Prostate gland (tissue), 2 donors: ENCODE results near the genes ATF7IP, PLBD1, H2AJ, SMCO3 and DERA.

GRCh38 chr12:13197765-13198716, 1.5 kb downstream of the EMP1 start:
- PRO-cap, result unidirectional peak, minus-strand start at chr12:13197898; unidirectional peak, minus-strand start at chr12:13197932
- RAMPAGE, long total RNA, 2 experiments, result no peak in any of the 2 experiments

- PRO-cap, result no peak
- RAMPAGE, long total RNA, 2 experiments, result no peak in any of the 2 experiments
Measured at GRCh38 chr12:13222221-13222753, 25.8 kb downstream of the EMP1 start.

- PRO-cap, result no peak
- RAMPAGE, long total RNA, 2 experiments, result no peak in any of the 2 experiments
Measured at GRCh38 chr12:13505156-13505752, 308.7 kb downstream of the EMP1 start.

DNA sequence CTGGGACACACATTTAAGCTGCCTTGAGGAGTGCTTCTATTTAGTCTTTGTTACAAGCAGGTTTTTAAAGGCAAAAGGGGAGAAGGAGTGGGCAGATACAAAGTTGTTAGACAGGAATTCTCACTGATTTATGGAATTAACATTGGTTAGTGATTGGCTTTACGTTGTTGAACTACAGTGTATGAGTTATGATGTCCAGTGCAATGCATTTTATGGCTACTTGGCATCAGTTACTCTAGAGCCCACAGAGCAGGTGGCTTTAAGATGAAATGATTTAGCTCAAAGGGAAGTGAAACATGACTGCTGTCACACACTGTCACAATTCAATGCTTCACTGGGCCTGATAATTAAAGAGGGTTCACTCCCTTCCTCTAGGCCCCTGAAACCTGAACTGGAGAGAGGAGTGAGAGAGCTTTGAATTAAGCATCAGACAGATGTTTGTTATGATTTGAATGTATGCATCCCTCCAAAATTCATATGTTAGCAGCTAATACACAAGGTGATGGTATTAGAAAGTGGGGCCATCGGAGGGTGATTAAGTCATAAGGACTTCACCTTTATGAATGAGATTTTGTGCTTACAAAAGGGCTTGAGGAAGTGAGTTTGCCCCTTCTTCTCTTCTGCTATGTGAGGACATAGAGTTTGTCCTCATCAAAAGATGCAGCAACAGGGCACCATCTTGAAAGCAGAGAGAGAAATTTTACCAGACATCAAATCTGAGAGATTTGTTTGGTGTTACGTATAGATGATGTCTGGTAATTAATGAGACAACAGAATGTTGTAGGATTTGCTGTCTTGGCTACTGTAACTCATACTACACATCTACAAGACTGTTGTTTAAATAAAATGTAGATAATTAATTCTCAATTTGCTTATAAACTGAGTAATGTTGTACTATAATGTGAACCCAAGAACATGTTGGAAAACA, 175.9 kb upstream of the GRIN2B start:
- PRO-cap, result no peak
- RAMPAGE, long total RNA, 2 experiments, result no peak in any of the 2 experiments

GRCh38 chr12:14239916-14240766, 125.3 kb upstream of the ATF7IP start:
- PRO-cap, result no peak
- RAMPAGE, long total RNA, 2 experiments, result no peak in any of the 2 experiments

- PRO-cap, result bidirectional peak, plus-strand start at chr12:14365682, minus-strand start at chr12:14365483; bidirectional peak, plus-strand start at chr12:14366006, minus-strand start at chr12:14365926
- RAMPAGE, long total RNA, 2 experiments, result start-site peak on the plus strand in 1 of 2 experiments, at chr12:14365661-14365699 at its widest, 83 reads per replicate
Measured at GRCh38 chr12:14365181-14366467, at the start of gene ATF7IP. Gene ATF7IP, plus strand, starts transcription at chr12:14365682.

DNA sequence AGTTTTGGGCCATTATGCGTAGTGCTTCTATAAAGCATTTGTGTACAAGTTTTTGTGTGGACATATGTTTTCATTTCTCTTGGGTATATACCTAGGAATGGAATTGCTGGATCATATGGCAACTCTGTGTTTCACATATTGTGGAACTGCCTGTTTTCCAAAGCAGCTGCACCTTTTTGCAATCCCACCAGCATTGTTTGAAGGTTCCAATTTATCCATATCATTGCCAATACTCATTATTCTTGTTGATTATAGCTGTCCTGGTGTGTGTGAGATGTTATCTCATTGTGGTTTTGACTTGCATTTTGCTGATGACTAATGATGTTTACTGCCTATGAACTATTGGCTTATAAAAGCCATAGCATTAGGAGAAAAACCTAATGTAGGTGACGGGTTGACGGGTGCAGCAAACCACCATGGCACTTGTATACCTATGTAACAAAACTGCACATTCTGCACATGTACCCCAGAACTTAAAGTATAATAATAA, 45.6 kb downstream of the ATF7IP start:
- PRO-cap, result no peak
- RAMPAGE, long total RNA, 2 experiments, result no peak in any of the 2 experiments

DNA sequence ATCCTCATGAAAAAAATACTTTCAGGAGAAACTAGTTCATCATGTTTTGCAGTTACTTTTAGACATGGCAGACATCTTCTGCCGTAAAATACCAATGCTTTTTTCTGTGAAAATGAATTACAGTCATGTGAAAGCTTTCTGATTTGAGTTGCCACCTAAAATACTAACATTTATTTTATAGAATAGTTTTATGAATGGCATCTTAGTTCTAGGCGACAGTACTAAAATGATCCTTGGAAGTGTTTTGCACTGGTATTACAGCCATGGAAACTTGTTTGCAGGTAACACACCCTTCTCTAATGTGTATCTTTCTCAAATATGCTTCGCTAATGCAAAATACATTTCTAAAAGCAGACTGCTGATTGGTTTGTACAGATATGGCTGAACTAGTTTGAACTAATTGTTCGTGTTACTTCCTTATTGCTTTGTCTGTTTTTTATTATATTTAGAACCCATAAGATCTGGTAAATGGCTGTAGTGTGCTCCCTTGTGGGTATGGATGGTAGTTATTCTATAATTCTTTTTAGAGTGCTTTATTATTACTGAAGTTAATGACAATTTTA, 52.9 kb downstream of the ATF7IP start:
- PRO-cap, result no peak
- RAMPAGE, long total RNA, 2 experiments, result no peak in any of the 2 experiments

DNA sequence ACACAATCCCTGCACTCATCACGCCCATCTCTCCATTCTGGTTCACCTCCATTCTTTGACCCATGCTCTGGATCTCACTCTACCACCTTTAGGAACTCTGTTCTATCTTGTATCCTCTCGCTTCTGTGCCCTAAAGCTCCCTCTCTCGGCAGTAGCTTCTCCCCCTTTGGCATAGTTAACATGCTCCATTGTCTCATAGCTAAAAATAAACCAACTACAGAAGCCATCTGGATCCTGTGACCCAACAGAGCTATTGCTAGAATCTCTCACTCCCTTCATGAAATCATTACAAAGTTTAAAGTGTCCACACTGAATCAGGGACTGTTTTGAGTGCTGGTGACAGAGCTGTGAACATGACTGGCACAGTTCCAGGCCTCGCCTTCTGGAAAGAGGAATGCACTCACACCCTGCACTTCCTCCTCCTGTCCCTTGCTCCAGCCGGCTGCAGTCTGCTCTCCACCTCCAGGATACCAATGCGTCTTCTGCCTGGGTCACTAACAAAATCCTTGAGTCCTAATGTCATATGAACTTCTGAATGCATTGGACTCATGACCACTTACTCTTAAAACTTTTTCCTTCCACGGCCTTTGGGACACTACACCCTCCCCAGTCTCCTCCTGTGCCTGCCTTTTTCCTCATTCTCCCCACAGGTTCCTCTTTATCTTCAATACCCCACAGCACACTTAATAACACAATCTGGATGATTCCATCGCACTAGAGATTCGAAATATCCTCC, 13.3 kb downstream of the PLBD1 start:
- PRO-cap, result no peak
- RAMPAGE, long total RNA, 2 experiments, result no peak in any of the 2 experiments

GRCh38 chr12:14567132-14568556, at the start of gene PLBD1:
Gene PLBD1, minus strand, starts transcription at chr12:14567883.
- PRO-cap, result unidirectional peak, plus-strand start at chr12:14567462; unidirectional peak, plus-strand start at chr12:14567479; unidirectional peak, minus-strand start at chr12:14567858
- RAMPAGE, long total RNA, 2 experiments, result no peak in any of the 2 experiments

DNA sequence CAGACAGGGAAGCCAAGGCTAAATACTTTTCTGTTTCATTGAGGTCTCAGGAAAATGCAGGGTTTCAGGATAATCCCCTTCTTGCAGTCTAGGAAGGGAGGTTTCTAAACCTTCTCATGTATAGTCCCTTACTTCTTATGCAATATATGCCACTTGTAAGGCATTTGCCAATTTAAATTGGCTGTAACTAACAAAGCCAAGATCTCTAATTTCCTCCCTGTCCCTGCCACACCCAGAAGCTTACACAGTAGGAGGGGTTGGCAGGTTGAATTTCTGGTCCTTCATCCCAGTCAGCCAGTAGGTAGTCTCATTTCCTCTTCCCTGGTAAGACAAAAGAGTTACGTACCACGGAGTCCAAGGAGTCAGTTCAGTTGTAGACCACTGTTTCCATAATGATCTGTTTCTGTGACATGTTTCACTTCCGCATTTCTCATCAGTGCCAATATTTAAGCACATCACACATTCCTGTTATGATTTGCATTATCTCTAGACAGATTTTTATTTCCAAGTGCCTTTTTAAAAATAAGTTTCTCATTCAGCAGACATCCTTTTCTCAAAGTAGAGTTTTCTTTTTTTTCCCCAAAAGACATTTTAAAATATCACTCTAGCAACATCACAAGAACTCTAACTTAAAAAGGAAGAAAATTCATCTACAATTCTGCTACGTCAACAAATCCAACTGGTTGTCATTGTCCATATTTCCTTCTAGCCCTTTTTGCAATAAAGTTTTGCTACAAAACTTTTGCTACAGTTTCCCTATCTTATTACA, 47.1 kb upstream of the PLBD1 start:
- PRO-cap, result no peak
- RAMPAGE, long total RNA, 2 experiments, result no peak in any of the 2 experiments

DNA sequence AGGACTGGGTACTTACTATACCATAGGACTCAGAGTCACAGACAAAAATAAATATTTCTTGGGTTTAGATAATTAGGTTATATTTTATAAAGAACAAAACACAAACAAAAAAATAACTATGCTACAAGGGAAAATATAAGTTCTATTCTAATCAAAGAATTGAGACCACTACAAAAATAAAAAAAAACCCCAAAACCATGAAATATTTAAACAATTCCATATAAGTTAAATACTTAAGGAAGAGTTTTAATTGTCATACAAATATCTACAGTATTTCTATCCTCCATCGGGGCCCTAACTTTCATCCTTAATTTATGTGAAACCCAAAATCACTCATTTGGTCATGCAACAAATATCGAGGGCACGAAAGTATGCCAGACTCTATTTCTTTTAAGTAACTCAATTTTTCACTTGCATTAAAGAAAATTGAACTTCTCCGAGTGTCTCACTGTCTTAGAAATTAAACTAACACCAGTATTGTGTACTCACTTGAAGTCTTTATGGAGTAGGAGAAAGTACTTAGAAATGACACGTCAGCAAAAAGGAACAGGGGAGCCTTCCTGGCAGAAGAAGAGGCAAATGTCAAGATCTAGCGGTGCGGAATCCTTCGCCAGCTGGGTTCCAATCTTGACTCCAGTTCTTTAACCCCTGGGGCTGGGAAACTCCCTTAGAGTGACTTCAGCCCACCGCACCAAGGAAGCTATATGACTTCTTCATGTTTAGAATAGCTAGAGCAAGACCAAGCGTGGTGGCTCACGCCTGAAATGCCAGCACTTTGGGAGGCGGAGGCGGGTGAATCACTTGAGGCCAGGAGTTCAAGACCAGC, 2.3 kb downstream of the H4C16 start:
- PRO-cap, result no peak
- RAMPAGE, long total RNA, 2 experiments, result no peak in any of the 2 experiments

- PRO-cap, result bidirectional peak, plus-strand start at chr12:14774407, minus-strand start at chr12:14774186; unidirectional peak, plus-strand start at chr12:14774544; unidirectional peak, plus-strand start at chr12:14774648; unidirectional peak, plus-strand start at chr12:14774841
- RAMPAGE, long total RNA, 2 experiments, result start-site peak on the plus strand in 2 of 2 experiments, at chr12:14774338-14774662 at its widest, 200 to 13,274 reads per replicate
Measured at GRCh38 chr12:14774099-14775074, at the start of gene H2AJ. Gene H2AJ, plus strand, starts transcription at chr12:14774405.

- PRO-cap, result unidirectional peak, plus-strand start at chr12:14775219; unidirectional peak, minus-strand start at chr12:14775336; unidirectional peak, minus-strand start at chr12:14775489
- RAMPAGE, long total RNA, 2 experiments, result start-site peak on the minus strand in 1 of 2 experiments, at chr12:14775397-14775409 at its widest, 5 reads per replicate
Measured at GRCh38 chr12:14775075-14775809, 1.0 kb downstream of the H2AJ start.

GRCh38 chr12:14814004-14814483, at the start of gene SMCO3:
Gene SMCO3, minus strand, starts transcription at chr12:14814182.
- PRO-cap, result no peak
- RAMPAGE, long total RNA, 2 experiments, result no peak in any of the 2 experiments

DNA sequence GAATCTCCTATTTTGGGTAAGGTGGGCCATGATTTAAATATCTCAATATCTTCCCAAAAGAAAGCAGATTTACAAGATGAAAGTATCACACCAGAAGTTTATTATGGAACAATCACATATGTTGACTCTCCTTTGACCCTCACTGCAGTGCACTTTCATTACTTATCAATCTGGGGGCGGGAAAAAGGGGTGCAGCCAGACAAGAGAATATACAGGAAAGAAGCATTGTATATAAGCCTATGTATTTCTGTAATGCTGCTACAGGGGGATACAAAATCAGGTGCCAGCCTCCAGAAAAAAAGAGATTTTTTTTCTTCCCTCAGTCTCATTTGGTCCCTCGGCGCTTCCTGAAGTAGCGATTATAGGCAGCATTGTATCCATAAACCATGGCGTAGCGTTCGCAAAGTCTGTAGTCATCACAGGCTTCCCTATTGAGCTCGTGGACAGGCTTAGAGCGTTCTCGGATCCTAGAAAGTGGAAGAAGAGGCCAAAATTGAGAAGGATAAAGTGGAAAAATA, 3.8 kb downstream of the MGP start:
- PRO-cap, result no peak
- RAMPAGE, long total RNA, 2 experiments, result start-site peak on the minus strand in 1 of 2 experiments, centred at position 412 of the sequence, 289 reads per replicate

DNA sequence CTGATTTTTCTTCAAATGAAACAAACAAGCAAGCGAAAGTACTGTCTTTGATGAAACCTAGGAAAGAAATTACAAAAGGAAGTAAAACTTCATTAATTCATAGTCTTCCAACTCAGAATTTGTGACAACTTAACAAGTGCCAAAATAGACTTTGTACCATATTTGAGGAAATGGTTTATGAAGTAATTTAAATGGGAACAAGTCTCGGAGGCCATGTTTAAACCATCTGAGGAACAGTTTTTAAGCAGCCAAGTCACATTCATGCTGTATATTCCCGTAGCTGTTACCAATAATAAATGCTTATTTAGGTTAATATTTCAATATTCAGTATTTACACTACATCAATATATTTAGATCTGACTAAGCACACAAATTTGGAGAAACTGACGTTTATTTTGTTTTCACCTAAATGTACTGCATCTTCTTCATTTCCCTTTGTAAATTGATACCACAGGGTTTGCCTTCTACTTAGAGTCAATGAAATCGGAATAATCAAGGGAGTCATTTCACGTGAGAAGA, 838 bp upstream of the ARHGDIB start:
- PRO-cap, result no peak
- RAMPAGE, long total RNA, 2 experiments, result no peak in any of the 2 experiments

DNA sequence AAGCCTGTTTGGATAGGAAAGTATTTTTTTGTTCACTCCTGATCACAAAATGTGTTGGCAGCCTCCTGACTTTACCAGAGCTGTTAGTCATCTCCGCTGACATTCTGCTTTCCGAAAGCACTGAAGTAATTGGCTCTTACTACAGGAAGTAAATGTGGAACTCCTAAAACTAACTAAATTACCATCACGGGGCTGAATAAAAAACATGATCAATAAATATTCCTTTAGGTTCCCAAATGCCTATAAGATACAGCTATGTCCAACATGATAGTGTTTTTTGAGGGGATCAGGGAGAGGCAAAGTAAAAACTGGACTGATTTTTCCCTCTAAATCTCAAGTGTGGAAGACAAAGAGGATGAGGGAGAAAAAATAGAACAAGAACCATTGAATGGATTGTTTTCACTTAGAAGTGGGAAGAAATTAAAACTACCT, 225.4 kb downstream of the EPS8 start:
- PRO-cap, result no peak
- RAMPAGE, long total RNA, 2 experiments, result no peak in any of the 2 experiments

GRCh38 chr12:15705954-15706471, 83.2 kb downstream of the EPS8 start:
- PRO-cap, result no peak
- RAMPAGE, long total RNA, 2 experiments, result no peak in any of the 2 experiments

DNA sequence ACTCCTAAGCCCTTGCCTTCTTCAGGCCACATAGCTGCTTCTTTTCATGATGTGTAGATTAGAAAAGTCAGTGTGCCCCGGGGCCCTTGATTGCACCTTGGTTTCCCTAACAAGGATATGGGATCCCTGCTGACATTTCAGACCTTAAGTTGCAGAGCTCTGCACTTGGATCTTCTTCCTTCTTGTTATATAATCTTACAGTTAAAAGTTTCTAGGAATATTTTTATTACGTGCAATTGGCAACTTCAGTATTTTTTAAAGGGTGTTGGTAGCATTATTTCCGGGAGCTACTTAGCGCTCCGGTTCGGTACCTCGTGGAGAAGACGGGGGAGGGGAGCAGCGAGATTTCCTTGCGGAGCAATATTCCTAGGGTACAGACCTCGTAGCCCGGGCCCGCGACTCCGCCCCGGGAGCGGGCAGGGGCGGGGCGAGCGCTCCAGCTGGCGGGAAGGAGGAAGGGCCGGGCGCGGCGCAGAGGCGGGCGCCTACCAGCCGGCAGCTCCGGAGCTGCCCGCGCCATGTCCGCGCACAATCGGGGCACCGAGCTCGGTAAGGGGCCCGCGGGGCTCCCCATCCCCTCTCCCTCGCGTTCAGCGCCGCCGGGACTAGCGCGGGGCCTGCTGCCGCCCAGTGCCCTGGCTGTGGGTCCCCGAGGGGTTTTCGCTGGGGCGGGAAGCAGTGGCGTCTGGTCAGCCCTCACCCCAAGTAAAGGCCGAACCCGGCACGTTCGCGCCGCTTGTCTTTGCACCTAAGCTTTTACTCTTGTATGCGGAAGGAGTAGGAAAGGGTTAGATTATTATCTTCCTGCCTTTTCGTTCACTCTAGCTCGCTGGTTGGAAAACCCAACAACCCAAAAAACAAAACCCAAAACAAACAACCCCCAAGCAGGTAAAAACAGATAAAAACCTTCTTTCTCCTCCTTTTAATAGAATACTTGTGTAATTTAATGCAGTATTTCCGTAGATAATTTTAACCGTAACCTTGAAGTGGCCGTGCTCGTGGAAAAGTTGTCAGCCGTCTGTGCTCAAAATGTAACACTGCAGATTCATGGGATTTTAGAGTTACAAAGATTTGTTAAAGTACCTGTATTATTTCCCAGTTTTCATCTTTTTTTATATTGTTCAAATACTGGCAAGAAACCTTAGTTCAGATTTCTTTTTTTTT, at the start of gene DERA:
TSS of gene DERA (plus strand) at position 467 of the 1,164 bp plus-strand sequence.
- PRO-cap, result unidirectional peak, plus-strand start at position 467 of the sequence
- RAMPAGE, long total RNA, 2 experiments, result start-site peak on the plus strand in 2 of 2 experiments, centred at positions 480 to 489 of the sequence, 156 to 203 reads per replicate